ENCODE measurements around a stretch of chr15.

DNA sequence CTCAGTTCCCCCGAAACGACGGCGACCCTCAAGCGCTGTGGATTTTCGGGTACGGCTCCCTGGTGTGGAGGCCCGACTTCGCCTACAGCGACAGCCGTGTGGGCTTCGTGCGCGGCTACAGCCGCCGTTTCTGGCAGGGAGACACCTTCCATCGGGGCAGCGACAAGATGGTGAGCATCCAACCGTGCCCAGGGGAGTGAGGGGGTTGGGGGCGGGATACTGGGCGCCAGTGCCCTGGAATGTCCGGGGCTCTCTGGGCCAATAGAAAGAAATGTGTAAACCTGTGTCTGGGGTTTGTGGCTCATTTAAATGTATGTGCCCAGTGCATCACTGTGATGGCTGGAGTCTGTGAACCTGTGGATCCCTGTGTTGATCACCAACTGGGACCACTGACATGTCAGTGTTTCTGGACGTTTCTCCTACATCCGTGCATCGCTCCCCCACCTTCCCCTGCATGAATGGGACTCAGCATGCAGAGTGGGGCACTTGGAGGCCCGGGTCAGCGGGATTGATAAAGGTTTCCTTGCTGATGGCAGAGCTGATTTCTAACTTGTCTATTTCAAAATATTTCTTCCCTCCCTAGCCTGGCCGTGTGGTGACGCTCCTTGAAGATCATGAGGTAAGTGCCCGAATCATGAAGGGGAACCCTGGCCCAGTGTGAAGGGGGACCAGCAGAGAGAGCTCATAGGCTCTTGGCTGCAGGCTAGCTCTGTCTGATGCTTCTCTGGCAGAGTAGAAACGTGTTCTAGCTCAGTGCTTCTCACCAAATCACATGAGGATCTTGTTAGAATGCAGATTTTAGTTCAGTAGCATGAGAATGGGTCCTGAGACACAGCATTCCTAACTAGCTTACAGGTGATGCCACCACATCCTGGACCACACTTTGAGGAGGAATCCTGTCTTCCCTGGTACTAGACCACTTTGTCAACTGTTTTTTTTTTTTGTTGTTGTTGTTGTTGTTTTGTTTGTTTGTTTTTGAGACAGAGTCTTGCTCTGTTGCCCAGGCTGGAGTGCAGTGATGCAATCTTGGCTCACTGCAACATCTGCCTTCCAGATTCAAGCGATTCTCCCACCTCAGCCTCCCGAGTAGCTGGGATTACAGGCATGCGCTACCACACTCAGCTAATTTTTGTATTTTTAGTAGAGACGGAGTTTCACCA lies 754 bp downstream of the CHAC1 start:
- PRO-cap, result bidirectional peak, plus-strand start at position 274 of the sequence, minus-strand start at position 198 of the sequence; bidirectional peak, plus-strand start at position 864 of the sequence, minus-strand start at position 726 of the sequence
- RAMPAGE, long total RNA, result no peak

GRCh38 chr15:41087312-41088077 lies 28.6 kb downstream of the INO80 start:
- PRO-cap, result no peak
- RAMPAGE, long total RNA, result no peak

DNA sequence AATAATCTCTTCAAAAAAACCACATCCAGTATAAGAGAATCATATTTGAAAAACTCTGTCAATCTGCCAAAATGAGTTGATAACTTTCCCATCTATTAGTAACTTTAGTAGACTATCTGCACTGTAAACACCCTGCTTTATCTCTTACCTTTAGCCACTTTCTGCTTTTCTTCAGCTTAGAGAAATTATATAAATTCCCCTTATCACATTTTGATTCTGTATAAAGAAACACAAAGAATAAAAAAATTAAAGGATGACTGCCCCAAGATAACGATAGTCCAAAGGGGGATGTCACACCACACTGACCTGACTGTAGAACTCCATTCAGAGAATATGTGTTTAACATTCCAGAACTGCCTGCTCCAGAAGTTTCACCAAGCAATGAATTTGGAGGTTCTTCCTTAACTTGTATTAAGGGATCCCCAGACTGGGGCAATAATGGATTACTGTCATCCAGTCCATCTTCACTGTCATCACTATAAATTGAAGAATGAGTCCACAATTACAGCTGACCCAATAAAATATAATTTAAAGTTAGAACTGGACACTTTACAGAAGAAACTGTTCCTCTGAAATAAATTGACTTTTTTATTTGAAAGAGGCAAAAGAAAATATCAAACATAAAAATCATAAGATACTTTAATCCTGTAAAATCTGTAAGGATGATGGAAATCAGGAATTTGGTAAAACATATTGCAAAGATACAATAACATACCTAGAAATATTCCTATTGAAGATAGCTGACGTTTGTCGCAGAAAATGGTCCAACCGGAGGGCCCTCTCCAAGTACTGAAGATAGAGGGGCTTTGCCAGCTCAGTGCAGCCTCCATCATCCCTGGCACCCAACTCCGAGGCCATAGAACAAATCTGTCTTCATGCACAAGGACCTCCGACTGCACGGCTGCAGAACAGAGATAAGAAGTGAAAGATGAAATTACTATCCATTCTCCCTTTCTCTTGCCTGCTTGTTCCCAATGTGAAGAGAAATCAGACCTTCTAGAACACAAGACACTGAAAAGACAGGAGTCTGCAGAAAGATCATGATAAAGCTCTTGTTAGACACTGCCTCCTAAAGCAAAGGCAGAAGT lies 20.3 kb downstream of the INO80 start:
- PRO-cap, result no peak
- RAMPAGE, long total RNA, result no peak

GRCh38 chr15:41115547-41116182 lies 415 bp downstream of the INO80 start:
- PRO-cap, result bidirectional peak, plus-strand start at chr15:41115753, minus-strand start at chr15:41115766; bidirectional peak, plus-strand start at chr15:41116037, minus-strand start at chr15:41116482
- RAMPAGE, long total RNA, result no peak

DNA sequence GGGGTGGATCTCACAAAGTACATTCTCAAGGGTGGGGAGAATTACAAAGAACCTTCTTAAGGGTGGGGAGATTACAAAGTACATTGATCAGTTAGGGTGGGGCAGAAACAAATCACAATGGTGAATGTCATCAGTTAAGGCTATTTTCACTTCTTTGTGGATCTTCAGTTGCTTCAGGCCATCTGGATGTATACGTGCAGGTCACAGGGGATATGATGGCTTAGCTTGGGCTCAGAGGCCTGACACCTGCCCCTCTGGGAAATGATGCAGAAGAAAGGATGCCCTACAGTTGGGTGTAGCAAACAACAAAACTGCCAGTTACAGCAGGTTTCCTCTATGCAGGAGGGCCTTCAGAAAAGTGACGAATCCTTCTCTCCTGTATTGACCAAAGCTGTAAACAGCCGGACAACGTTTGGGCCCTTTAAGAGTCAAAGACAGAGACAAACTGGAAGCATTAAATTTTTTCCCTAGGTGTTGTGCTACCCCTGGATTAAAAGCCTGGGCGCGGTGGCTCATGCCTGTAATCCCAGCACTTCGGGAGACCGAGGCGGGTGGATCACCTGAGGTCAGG lies 49.4 kb downstream of the OIP5 start:
- PRO-cap, result bidirectional peak, plus-strand start at position 521 of the sequence, minus-strand start at position 255 of the sequence
- RAMPAGE, long total RNA, result no peak

- PRO-cap, result no peak
- RAMPAGE, long total RNA, result no peak
Observed at GRCh38 chr15:41477130-41477544, 16.5 kb upstream of the ITPKA start.

DNA sequence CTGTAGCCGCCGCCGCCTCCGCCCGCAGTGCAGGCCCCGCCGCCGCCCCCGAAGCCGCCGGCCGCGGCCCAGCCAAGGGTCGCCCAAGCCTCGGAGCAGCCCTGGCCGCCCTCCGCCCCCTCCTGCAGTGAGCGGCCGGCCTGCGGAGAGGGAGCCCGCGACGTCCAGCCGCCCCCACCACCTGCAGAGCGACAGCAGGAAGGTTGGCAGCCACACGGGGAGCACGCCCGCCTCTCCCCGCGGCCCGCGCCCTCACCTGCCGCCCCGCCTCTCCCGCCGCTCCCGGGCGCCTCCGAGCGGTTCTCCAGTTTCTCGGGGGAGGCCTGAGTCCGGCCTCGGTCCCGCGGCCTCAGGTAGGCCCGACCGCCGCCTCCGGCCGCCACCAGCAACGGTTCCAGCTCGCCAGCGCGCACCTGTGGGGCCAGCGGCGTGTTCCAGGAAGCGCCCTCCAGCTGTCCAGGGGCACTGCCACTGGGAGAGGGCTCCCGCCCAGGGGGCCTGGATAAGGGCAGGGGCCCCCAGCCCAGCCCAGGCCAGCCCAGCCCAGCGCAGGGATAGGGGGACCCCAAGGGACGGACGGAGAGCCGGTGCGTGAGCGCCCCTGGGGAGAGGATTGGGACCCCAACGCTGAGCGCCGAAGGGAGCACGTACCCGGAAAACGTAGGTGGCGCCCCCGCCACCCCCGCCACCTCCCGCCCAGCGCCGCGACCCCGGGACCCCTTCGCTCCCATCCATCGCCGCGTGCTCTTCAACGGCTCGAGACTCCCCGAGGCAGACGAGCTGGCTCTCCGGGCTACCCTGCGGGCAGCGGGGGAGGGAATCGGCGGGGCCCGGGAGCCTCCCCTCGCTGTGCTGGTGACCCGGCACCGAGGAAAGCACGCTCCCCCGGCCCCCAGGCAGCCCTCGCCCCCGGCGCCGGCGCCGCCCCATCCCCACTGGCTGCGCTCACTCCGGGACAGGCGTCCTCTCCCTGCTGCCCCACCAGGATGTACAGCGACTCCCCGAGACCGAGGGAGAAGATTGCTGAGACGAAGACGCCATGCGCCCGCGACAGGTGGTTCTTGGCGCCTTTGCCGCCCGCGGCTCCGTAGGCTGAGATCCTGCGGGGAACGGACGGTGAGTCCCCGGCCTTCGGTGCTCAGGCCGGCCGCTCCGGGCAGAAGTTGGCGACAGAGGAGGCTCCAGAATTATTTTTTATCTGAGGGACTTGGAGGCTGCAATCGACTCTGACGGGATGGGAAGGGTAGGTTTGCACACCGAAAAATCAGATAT lies 2.0 kb downstream of the LTK start:
- PRO-cap, result no peak
- RAMPAGE, long total RNA, result no peak

DNA sequence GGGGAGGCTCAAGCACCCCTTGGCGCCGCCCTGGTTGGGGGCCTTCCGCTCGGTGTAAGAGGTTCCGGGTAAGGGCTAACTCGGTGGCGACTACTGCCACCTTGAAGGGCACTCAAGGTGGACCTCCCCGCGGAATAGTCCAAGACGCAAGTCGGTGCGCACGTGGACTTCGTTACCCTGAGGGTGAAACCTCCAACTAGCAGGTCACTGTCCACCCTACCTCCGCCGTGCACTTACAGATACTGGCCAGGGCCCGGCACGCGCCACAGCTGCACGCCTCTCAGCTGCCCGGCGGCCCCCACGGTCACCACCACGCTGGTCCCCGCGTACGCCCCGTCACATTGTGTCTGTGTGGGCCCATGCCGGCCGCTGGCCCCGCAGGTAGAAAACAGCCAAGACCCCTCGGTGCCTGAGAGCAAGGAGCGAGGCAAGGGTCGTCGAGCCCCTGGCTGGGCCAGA lies 1.1 kb downstream of the LTK start:
- PRO-cap, result no peak
- RAMPAGE, long total RNA, result no peak

- PRO-cap, result no peak
- RAMPAGE, long total RNA, result no peak
Observed at GRCh38 chr15:41554808-41555007, 4.3 kb upstream of the TYRO3 start.

- PRO-cap, result bidirectional peak, plus-strand start at chr15:41622131, minus-strand start at chr15:41621942
- RAMPAGE, long total RNA, result no peak
Observed at GRCh38 chr15:41621741-41622249, 62.8 kb downstream of the TYRO3 start.

- PRO-cap, result no peak
- RAMPAGE, long total RNA, result no peak
Observed at GRCh38 chr15:41695836-41696372, 78.4 kb upstream of the MAPKBP1 start.

DNA sequence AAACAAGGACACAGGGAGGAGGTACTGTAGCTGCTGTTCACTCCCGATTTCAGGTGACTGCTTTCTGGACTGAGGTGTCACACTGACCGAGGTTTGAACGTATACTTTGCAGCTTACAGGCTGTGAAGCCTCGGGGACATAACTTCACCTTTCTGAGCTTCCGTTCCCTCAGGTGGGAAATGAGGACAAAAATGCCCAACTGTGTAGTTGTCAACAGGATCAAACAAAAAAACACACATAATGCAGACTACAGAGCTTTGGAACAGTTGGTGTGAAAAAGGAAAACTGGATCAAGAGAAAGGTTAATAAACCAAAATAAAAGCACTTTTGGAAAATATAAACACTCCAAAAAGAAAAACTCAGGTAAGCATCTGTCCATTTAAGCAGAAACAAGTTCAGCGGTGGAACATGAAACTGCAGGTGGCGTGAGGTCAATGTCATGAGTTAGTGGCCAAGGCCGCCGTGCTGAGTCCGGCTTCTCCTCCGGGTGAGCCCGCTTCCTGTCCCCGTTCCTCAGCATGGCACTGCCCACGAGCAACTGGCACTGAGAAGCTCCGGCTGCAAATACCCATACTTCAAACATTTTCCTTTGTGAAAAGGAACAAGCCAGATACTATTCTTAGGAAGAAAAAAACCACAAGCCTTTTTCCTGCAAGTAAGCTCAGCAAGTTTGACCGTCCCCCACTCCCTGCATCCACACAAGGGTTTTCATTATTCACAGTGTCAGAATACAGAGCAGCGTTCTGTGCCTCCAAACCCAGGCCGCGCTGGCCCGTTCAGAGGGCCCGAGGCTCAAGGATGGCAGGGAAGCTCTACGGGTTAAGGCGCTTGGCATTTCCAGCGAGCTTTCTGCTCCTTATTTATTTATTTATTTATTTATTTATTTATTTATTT lies 22.6 kb upstream of the SPTBN5 start:
- PRO-cap, result no peak
- RAMPAGE, long total RNA, result no peak

GRCh38 chr15:41944167-41944768 lies 28.1 kb downstream of the EHD4 start:
- PRO-cap, result no peak
- RAMPAGE, long total RNA, result no peak

- PRO-cap, result bidirectional peak, plus-strand start at chr15:42057154, minus-strand start at chr15:42057148
- RAMPAGE, long total RNA, result no peak
Observed at GRCh38 chr15:42056776-42057916, 36.3 kb upstream of the PLA2G4E start.

- PRO-cap, result no peak
- RAMPAGE, long total RNA, result no peak
Observed at GRCh38 chr15:42141845-42142259, 14.6 kb downstream of the PLA2G4F start.

- PRO-cap, result no peak
- RAMPAGE, long total RNA, result no peak
Observed at GRCh38 chr15:42151701-42152173, 4.7 kb downstream of the PLA2G4F start.

DNA sequence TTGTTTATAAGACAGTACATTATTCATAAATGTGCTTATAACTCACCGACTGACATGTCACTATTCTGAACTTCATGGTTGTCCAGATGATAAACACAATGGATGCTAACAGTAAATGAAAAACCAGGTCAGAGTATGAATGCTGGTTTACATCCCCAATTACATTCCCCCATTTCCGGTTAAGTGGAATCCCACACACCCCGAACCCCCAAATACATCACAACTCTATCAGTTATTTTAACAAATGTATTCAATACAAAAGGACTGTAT lies 19.5 kb upstream of the VPS39 start:
- PRO-cap, result no peak
- RAMPAGE, long total RNA, result no peak

DNA sequence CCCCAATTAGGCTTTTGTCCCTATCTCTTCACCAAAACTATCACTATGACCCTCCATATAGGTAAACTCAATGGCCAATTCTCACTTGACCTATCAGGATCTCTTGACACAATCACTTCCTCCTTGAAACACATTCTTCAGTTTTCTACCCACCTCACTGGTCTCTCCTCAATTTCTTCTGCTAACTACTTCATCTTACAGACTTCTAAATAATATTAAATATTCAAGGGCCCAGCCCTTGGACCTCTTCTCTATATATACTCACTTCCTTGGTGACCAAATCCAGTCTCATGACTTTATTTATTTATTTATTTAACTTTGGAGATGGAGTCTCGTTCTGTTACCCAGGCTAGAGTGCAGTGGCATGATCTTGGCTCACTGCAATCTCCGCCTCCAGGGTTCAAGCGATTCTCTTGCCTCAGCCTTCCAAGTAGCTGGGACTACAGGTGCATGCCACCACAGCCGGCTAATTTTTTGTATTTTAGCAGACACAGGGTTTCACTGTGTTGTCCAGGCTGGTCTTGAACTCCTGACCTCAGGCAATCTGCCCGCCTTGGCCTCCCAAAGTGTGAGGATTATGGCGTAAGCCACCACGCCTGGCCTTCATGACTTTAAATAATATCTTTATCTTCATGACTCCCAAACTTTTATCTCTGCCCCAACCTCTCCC lies 26.8 kb upstream of the VPS39 start:
- PRO-cap, result no peak
- RAMPAGE, long total RNA, result no peak

DNA sequence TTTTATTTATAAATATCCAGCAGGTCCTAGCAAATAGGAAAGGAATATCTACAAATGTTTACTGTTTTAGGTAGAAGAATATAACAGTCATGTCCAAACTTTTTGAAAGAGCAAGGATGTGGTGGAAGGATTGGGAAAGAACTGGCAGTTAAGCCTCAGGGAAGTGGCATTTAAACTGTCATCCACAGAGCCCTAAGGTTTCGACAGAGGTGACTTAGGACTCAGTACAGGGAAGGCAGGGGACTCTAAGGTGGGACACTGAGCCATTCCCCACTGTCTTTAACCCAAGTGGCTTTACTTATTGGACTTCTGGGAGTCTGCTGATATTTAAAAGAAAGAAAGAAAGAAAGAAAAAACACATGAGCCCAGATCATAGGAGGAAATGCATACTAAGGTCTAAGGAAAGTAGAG lies 11.8 kb upstream of the TMEM87A start:
- PRO-cap, result no peak
- RAMPAGE, long total RNA, result no peak

GRCh38 chr15:42395802-42396228 lies 36.5 kb downstream of the CAPN3 start:
- PRO-cap, result no peak
- RAMPAGE, long total RNA, result no peak

Data from GM23338 (cell line).